Glomerular endothelial cell (primary cell): ENCODE measurements around a stretch of chr9.

GRCh38 chr9:28796-29176 is 470 bp downstream of the WASHC1 start:
- RAMPAGE, long total RNA = no peak

DNA sequence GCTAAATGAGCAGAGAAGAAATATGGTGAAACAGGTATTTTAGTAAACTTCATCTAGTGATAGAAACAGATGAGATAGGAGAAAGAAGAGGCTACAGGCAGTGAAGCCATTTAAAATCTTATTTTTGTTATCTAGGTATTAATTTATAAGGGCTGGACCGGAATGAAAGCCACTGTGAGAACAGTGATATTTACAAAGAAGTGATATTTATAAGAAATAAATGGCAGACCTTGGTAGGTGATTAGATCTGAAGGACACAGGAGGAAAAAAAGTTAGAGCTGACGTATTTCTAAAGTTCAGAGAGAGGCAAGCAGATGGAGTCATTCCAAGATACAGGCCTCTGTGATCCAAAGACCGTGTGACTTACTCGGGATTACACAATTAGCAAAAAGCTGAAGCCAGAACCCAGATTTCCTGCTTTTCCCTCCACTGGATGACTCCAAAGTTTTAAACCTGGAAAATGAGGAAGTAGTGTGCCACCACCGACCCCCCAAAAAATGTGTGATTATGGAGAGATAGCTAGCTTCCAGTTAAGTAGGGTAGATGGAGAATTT is 3.2 kb upstream of the DOCK8 start:
- RAMPAGE, long total RNA = no peak

GRCh38 chr9:225042-225613 is 10.5 kb downstream of the DOCK8 start:
- RAMPAGE, long total RNA = no peak

GRCh38 chr9:227264-227780 is 12.7 kb downstream of the DOCK8 start:
- RAMPAGE, long total RNA = no peak

DNA sequence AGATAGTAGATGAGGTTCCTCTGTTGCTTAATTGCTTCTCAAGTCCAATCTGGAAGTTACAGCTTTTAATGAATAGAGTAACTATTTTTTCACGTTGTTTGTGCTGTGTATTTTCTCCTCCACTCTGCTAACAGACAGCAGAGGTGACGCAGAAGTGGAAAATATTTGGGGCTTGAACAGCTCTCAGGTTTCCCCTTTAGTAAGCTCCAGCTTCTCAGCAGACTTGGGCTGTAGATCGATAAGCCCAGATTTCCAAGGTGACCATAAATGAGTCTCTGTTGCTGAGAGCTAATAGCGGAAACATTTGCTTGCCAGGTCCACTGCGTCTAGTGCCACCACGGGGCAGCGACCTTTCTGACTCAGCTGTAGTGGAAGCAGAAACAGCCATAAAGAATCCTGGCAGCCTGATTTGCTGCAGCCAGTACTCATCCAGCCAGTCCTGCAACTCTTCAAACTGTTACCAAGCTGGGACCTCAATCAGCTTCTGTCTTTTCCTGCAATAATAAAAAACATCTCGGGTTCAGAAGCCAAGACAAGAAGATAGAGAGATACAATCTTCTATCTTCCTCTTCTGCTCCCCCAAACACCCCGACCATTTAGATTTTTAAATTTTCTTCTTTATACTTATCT is 48.2 kb upstream of the KANK1 start:
- RAMPAGE, long total RNA = no peak

DNA sequence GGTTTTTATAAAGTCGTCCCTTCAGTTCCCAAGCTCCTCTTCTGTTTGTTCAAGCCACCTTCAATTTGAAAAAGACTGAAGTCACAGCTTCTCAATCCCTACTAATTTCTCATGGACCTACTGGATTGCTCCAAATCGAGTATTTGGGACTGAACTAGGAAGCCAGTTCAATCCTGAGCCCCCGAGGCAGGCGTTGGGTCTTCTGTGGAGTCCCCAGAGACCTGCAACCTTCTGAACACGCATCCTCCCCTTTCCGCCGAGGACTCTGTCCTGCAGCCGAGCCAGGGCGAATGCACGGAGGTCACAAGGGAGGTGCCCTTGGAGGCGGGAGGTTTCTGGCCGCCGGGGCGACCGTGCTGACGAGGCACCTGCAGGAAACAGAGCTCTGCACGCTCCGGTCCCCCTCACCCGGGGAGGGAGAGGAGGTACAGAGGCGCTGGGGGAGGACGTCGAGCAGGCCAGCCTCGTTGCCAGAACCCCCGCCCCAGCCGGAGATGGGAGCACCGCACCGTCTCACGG is 737 bp upstream of the KANK1 start:
- RAMPAGE, long total RNA = no peak

DNA sequence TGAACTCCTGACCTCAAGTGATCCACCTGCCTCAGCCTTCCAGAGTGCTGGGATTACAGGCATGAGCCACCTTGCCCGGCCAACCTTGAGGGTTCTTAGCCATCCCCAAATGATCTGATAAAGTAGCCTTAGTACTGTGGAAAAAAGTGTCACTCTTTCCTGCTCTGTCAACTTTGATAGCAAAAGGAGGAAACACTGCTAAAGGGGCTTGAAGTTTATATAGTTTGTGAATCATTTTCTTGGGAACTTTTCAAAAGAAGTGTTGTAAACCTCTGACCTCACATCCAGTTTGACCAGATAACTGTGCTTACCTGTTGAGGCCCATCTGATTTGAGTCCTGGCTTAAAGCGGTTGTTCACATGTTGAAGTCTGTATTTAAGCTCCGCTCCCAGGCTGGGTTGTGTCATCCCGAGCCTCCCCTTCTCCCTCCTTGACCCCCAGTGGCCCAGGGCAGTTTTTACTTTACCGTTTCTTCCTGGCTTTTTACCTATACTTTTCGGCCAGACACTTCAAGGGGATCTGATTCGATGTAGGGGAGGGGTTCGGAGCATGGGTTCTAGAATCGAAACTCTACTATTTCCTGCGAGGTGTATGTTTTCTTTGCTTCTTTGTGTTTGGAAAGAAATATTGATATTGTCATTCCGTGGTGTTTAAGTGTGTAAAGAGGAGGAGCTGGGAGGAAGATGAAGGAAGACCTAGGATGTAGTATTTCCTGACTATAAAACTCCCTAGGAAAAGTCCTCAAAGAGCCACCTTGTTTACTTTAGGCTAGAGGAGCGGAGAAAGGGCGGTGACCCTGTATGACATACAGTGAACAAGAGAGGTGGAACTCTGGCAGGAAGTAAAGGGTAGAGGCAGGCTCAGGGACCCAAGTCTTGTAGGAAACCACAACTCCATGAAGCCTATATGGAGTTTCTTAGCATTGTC is 13.7 kb downstream of the KANK1 start:
- RAMPAGE, long total RNA = no peak

DNA sequence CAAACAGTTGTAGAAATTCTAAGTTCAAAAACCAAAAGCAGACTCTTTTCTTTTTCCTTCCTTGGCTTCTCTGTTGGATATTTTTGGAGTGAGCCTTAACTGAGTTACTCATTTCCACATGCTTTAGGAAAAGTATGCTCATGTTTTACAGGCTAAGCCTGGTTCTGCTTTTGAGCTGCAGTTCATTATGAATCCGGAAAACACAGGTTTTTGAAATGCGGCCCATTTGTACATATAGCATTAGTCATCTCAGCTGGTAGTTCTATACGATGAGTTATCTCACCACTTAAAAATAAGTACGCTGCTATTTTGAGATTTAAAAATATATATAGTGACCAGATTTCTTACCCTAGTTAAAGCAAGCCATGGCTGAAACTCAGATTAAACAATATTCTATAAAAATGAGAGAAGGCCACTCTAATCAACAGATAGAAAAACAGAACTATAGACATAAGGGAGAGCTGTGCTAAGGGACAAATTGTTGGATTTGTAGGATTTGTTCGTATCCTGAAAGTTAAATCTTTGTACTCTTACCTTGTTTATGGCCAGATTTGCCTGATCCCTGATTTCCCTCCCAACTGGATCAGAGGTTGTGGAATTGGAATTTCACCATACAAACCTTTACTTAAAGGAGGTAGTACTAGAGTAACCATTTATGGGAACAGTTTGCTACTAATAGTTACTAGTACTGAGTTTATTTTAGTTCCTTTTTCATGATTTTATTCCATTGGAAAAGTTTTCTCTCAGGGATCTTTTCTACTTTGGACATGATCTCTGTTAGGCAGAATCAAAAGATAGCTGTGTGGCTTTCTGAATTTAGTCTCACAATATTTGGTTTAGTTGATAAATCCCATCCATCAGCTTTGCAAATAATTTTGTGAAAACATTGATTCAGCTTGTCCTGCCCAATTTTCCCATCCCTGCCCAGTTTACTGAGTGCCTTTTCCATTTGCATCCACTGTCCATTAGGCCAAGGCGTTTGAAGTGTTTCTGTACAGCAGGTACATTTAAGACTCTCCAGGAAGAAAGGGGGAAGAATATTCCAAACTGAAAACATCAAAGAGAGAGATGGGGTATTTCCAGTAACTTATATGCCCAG is 156.2 kb upstream of the DMRT1 start:
- RAMPAGE, long total RNA = no peak

- RAMPAGE, long total RNA = no peak
Measured at GRCh38 chr9:693956-694413, 147.5 kb upstream of the DMRT1 start.

DNA sequence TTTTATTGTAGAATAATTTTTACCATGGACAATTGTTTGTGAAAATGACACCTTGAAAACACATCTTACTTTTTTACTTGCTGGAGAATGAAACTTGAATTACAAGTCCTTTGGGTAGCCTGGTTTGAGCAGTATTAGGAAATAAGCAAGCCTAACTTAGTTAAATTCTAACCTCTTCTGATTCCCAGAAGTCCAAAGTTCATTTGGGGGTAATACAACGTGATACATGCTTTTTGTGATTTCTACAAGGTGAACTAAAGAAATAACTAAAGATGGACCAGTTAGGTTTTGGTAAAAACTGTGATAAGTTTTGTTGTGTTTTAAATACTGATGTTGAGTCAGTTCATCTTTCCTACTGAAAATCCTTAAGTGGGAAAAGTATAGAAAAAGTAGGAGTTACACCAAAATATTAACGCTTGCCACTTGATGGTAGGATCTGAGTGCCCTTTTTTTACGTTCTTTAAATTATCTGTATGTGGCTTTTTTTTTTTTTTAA is 135.4 kb upstream of the DMRT1 start:
- RAMPAGE, long total RNA = no peak

GRCh38 chr9:1047824-1048457 is 2.2 kb upstream of the DMRT2 start:
- RAMPAGE, long total RNA = no peak

DNA sequence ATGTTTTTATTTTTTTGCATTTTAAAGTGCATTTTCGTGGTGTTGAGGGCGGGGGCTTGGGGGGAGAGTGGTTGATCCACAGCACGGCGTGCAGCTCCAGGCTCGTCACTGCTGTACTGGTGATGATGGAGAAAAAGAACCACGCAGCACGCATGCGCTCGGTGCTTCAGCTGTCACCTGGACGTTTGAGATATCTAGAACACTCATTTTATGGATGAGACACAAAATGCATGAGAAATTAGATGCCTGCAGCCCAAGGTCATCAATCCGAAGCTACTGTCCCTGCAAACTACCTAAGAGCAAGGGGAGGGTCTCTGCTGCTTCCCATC is 2.2 kb downstream of the DMRT2 start:
- RAMPAGE, long total RNA = no peak

- RAMPAGE, long total RNA = no peak
Measured at GRCh38 chr9:1200879-1201389, 150.8 kb downstream of the DMRT2 start.

DNA sequence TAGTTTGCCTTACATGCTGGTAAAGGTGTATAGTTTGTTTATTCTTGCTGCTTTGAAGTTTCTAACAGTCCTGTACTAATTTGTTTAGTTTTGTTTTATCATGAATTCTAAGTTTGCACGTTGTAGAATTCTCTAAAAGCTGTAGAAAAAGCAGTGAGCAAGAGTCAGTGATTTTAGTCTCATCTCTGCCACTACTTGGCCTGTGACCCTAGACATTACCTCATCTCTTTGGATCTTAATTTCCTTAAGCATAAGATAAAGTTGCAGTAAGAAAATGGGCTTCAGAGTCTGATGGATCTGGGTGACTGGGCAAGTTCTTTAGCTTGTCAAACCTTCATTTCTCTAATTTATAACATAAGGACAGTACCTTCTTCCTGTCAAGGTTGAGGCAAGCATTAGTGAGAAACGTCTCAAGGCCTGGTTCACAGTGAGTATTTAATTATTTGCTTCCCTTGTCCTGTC is 247.9 kb downstream of the DMRT2 start:
- RAMPAGE, long total RNA = no peak

- RAMPAGE, long total RNA = no peak
Measured at GRCh38 chr9:1979649-1980451, 35.3 kb upstream of the SMARCA2 start.

DNA sequence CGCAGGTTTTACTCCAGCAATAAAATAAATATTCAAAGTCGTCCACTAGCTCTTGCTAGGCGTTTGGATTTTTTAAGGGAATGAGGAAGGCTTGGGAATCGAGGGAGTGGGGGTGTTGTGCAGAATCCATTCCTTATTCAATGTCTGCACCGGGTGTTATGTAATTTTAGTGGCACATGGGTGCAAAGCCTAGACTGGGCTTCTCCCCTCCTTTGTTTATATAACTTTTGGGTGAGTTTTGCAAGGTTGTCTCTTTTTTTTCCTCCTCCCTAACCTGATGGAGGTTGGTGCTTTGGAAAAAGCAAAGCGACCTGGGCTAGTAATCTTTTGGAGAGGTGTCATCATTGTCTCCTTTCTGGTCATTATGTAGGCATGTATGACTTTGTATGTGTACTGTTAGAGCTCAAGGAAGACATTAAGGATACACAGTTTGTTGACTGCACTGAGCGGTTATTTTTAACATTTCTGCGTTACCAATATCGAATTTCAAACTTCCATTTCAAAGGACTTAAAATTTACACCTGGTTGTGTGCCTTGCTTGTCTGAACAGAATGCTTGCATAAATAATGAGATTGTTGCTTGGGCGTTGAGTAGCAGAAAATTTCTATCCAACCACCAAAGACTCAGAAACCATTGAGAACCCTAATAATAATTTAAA is 3.1 kb downstream of the SMARCA2 start:
- RAMPAGE, long total RNA = no peak

DNA sequence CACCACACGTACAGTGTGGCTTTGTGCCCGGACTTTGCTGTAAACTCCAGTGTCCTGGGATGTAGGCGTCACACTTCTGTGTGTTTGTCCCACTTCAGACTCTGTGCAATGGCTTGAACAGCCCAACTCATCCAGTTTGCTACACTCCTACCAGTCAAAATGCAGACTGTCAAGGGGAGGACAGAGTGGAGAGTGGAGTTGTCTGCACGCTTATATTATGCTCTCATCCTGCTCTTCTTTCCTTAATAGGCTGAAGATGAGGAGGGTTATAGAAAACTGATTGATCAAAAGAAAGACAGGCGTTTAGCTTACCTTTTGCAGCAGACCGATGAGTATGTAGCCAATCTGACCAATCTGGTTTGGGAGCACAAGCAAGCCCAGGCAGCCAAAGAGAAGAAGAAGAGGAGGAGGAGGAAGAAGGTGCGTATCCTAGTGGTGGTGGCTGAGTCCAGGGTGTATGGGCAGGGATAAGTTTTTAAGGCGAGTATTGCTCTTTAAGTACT is 45.5 kb downstream of the SMARCA2 start:
- RAMPAGE, long total RNA = no peak

GRCh38 chr9:2110185-2110522 is 95.0 kb downstream of the SMARCA2 start:
- RAMPAGE, long total RNA = no peak

DNA sequence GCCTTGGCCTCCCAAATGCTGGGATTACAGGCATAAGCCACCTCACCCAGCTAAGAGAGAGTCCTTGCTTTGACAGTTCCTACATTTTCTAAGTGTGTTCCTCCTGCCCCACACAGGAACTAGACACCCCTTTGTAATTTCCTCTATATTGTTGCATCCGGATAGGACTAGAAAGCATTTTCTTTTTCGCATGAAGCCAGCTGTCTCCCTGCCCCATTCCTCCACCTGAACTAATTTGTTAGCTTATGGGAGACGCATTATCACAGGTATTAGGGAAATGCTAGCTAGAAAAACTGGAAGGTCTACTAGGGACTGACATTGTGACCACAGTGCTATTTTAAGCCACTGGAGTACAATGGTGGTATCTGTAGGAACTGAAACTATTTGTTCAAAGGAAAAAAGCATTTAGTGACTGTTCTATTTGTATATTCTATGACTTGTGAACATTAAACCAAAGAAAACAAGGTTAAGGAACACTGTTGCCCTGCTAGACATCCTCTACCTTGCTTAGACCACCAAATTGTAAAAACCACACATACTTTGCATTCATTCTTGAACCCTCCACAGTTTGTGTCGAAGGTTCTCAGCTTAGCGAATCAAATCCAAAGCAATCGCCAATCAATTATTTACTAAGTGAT is 214.2 kb downstream of the SMARCA2 start:
- RAMPAGE, long total RNA = no peak

- RAMPAGE, long total RNA = no peak
Measured at GRCh38 chr9:2613571-2614279, 7.9 kb upstream of the VLDLR start.